Esophagus squamous epithelium (tissue), 4 donors: ENCODE measurements around a stretch of chr1.

DNA sequence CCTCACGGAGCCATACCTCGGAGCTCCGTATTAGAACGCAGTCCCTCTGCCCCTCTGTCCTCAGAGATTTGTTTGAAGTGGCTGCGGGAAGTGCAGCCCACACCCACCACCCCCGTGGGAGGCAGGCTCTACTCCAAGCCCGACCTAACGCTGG, 338 bp upstream of the LPAR3 start:
- PRO-cap = no peak
- RAMPAGE, long total RNA, 4 experiments = no peak in any of the 4 experiments

DNA sequence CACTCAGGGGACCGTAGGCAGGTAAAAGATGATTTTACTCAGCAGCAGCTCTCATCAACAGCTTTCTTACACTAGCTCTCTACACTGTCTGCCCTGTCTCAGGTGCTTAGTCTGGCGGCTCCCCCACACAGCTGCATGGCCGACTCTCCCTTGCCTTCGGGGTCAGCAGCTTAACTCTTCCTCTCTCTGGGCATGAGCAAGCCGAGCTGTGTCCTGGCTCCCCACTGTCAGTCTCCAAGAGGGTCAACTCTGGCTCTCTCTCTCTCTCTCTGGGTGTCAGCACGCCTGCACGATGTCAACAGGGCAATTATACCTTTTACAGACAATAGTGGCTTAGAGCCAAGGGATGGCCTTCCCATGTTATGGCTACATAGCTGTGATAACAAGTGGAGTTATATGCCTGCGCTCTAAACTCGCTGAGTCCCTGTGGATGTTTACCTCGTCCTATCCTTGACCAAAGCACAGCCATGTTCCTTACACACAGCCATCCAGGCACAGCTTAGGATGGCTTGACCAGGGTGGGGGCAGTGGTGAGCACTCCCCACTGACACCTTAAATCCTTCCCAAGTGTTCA, 3.1 kb upstream of the BCL10 start:
- PRO-cap = no peak
- RAMPAGE, long total RNA, 4 experiments = no peak in any of the 4 experiments

DNA sequence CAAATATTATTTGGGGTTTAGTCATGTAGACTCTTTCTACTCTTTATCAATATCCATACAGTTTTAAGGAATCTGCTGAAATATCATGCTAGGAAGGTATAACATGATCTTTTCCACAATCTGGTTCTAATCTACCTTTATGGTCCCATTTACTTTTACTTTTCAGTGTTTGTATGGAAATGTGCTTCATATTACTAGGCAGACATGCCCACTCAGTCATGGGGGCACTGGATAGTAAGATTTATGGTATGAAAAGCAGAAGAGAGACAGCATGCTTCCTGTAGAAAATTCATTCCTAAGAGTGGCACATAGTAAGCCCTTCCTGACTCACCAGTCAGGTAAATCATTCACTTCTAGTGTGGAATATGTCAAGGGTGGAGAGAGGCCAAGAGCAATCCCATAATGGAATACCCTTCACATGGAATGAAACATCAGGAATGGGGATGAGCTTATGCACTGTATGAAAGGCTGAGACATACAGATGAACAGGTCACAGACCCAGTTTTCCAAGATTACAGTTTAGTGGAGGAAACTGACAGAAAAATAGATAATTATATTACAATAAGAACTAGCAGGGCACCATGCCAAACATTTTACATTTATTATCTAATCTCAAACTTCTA, 49.5 kb upstream of the BCL10 start:
- PRO-cap = no peak
- RAMPAGE, long total RNA, 4 experiments = no peak in any of the 4 experiments

GRCh38 chr1:85404238-85404947, 60.6 kb downstream of the DDAH1 start:
- PRO-cap = no peak
- RAMPAGE, long total RNA, 4 experiments = no peak in any of the 4 experiments

DNA sequence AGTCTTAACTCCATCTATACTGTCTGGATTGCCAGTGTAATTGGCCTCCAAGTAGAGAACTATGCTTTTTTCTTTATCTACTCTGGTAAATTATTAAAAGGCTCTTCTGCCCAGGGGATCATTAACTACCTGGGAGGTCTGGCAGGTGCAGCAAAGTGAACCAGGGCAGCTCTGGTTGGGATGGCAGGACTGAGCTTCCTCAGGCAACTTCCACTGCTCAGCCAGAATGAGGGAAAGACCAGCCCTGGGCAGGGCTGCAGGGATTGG, 24.9 kb downstream of the CCN1 start:
- PRO-cap = no peak
- RAMPAGE, long total RNA, 4 experiments = no peak in any of the 4 experiments

- PRO-cap = no peak
- RAMPAGE, long total RNA, 4 experiments = no peak in any of the 4 experiments
These were observed 48.3 kb downstream of the CCN1 start for GRCh38 chr1:85628632-85629542.

DNA sequence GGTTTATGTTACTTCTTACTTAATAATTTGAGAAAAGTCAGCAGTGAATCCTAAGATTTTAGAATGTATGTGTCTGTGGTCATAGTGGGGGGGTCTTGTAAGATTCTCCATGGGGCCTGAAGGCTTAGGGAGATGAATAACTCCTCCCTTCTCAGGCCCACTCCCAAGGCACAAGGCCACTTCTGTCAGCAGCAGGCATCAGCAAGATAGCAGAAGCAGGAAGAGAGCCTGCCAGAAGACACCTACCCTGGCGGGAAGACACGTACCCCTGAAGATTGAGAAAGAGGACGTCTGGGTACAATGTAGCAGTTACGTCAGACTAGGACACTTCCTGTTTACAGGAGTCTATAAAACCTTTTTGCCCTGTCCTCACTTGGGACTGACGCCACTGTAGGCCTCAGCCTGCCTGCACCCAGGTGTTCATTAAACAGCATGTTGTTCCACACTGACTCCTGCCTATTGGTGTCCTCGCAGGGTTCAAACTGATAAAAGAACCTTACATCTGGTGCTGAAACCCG, 56.8 kb downstream of the ODF2L start:
- PRO-cap = no peak
- RAMPAGE, long total RNA, 4 experiments = no peak in any of the 4 experiments

DNA sequence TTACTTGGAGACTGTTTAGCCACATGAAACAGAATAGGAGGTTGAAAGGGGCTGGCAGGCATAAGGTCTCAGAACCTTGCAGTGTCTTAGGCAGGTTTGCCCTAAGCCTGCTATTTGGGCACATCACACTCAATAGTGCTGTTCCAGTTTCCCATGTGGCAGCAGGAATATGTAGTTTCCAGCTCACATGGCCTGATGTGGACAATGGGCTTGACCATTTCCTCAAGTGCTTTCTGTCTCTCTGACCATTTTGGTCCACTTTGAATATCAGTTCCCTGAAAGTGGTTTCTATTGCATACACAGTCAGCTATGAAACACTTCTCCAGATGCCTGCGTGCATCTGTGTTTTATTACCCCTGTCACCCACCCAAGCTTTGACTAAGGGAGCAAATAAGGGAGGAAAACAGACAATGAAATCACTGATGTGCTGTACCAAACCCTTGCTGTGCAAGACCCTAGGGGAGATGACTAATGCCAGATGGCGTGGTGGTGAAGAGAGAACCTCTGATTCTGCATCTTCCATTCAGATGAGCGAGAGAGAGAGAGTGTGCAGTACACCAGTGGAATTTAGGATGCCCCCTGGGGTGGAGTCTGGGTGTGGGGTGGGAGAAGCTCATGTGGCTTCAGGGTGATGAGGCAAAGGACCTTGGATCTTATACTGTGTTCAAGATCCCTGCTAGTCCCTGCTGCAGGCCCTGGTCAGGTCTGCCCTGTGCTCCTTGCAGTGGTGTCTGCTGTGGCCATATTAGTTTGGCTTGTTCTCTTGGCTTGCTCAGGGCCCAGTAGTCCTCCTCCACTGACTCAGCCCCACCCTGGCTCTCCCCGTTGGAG, 18.4 kb downstream of the CLCA1 start:
- PRO-cap = unidirectional peak, plus-strand start at position 526 of the sequence
- RAMPAGE, long total RNA, 4 experiments = no peak in any of the 4 experiments

- PRO-cap = no peak
- RAMPAGE, long total RNA, 4 experiments = no peak in any of the 4 experiments
These were observed 68.9 kb upstream of the SH3GLB1 start for GRCh38 chr1:86635522-86635843.

DNA sequence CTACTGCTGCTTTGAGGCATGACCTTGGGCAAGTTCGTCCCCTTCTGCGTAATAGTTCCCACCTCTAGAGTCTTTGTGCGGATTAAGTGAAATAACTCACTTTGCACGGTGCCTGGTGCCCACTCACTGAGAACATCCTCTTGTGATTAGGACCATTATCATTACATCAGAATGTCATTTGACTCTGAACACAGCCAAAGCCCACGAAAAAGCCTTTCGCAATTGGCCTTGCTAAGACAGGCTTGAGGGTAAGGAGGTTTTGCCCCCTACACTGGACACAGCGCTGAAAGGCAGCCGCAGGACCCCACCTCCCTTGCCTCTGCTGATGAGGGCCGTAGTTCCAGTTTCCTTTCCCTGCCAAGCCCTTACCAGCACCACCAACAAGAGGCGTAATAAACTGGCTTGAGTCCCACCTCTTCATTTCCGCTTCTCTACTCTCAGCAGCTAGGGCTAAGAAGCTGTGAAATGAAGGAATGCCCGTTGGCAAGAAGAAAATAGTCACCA, 52.9 kb downstream of the SH3GLB1 start:
- PRO-cap = no peak
- RAMPAGE, long total RNA, 4 experiments = no peak in any of the 4 experiments

DNA sequence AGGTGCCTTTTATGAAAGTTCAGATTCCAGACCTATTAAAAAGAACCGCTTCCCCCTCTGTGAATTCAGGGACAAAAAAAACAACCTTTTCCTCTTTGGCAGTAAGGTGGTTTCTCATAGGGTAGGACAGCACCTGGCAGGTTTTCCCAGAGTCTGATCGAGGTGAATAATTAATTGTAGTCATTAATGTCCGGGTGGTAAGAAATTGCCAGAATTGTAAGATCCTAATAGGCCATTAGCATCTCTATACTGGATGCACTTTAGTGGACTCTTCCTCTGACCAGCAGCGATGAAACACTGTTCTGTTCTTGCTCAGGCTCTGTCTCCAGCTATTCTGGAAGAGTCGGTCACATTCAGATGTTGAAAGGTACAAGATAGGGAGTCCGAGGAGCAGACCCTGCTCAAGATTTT, 70.4 kb downstream of the SH3GLB1 start:
- PRO-cap = no peak
- RAMPAGE, long total RNA, 4 experiments = no peak in any of the 4 experiments

DNA sequence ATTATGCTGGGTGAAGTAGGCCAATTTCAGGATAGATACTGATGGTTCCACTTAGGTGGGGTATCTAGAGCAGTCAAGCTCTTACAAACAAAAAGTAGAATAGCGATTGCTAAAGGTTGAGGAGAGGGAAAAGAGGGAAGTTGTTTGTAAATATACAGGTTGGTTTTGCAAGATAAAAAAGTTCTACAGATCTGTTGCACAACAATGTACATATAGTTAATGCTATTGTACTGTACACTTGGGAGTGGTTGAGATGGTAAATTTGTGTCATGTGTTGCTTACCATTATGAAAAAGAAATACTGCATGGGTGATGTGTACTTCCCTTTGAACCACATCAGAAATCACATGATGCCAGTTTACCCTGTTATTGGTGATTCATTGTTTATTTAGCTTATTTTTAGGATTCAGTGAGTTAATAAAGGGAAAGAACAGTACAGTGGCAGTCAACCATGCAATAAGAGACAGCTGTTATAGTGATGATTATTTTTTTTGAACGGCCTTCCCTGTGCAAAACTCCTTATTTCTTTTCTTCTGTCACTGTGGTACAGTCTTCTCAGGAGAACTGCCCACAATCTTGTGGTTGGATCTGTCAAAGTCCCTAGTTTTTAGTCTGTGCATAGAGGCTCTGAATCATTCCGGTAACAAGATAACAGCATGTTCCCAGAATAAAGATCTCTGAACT, 84.0 kb downstream of the SH3GLB1 start:
- PRO-cap = bidirectional peak, plus-strand start outside the sequence, minus-strand start at position 577 of the sequence
- RAMPAGE, long total RNA, 4 experiments = no peak in any of the 4 experiments

GRCh38 chr1:86852683-86853034, 61.3 kb downstream of the SELENOF start:
- PRO-cap = no peak
- RAMPAGE, long total RNA, 4 experiments = no peak in any of the 4 experiments

DNA sequence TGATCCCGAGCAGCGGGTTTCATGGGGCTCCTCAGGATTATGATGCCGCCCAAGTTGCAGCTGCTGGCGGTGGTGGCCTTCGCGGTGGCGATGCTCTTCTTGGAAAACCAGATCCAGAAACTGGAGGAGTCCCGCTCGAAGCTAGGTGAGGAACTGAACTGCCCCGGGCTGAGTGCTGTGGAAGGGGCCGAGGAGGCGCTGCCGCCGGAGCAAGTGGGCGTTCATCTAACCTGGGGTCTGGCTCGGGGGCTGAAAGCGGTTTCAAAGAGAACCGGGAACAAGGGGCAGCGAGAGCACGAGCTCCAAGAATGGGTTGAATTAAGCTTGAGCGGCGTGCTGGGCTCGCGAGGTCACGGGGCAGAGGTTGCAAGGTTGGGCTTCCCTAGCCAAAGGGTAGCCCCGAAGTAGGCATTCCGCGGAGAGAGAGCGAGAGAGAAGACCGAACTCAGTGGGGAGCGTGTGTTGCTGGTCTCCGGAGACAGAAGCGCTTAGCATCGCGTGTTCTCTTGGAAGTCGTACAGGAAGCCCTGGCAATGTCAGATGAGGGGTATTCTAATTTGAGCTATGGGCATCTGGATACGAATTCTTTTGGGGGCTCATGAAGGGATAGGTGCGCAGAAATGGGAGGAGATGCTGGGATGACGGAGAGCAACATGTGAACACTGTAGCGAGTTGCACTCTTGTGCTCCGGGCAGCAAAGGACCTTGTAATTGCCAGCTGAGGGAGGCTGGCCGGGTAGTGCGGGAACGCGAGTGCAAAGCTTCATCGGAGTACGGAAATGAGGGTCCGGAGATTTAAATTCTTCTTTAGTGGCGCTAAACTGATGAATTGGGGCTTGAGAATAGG, 804 bp downstream of the HS2ST1 start:
- PRO-cap = bidirectional peak, plus-strand start at position 411 of the sequence, minus-strand start at position 310 of the sequence; unidirectional peak, plus-strand start at position 411 of the sequence; bidirectional peak, plus-strand start at position 709 of the sequence, minus-strand start at position 682 of the sequence
- RAMPAGE, long total RNA, 4 experiments = no peak in any of the 4 experiments

DNA sequence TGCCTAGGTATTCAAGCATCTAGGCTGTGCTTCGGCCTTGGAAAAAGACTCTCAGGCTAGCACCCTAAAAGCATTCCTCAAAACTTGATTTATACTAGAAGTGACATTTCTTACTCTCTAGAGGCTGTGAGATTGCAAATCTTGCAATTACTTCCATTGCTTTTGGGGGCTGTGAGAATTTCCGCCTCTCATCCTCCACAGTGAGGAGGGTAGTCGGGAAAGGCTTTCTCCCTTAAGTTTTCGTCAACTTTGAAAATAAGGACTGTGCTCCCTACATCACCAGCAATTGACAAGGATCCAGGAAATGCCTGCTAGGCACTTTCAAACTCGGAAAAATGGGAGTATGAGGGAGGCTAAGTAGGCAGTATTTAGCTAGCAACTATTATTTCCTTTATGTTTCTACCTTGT, 1.2 kb upstream of the LMO4 start:
- PRO-cap = no peak
- RAMPAGE, long total RNA, 4 experiments = no peak in any of the 4 experiments

GRCh38 chr1:87329576-87329793, 805 bp downstream of the LMO4 start:
- PRO-cap = no peak
- RAMPAGE, long total RNA, 4 experiments = no peak in any of the 4 experiments

DNA sequence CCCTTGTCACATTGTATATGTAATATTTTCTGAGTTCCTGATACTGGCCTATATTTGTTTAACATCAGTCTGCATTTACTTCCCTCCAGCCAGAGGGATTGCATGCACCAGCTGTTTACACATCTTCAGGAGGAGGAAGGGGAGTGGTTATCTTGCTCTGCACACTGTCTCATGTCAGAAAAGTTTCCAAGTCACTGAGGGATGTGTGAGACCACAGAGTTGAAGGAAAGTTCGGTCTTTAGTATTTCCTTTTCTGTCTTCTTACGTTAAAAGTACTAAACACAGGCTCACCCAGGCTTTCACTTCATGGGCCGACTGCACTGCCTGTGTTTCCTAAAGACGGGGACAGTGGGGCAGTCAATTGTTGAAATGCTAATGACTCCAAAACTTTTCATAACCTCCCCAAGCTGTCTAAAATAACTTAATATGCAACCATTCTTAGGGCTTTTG, 574.2 kb downstream of the LMO4 start:
- PRO-cap = no peak
- RAMPAGE, long total RNA, 4 experiments = no peak in any of the 4 experiments

- PRO-cap = unidirectional peak, minus-strand start at chr1:88647301
- RAMPAGE, long total RNA, 4 experiments = no peak in any of the 4 experiments
These were observed 36.9 kb upstream of the PKN2 start for GRCh38 chr1:88647090-88647653.

DNA sequence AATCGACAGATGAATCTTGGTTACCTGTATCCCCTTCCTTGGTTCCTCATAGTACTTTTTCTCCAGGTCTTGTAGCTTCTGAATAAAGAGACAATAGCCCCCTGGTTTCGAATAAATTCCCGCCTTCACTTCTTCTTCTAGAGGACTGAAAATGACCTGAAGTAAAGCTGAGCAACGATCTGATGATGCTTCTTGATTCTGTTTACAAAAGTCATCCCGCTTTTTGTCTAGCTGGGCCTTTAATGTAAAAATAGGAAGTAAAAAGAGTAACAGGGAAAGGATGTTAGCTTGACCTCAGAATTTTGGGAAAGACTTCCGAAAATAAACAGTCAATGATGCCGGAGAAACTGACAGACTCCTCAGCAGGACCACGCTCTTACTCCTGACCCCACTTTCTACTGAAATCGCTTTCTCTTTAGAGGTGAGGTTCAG, 11.8 kb downstream of the GBP3 start:
- PRO-cap = no peak
- RAMPAGE, long total RNA, 4 experiments = no peak in any of the 4 experiments

DNA sequence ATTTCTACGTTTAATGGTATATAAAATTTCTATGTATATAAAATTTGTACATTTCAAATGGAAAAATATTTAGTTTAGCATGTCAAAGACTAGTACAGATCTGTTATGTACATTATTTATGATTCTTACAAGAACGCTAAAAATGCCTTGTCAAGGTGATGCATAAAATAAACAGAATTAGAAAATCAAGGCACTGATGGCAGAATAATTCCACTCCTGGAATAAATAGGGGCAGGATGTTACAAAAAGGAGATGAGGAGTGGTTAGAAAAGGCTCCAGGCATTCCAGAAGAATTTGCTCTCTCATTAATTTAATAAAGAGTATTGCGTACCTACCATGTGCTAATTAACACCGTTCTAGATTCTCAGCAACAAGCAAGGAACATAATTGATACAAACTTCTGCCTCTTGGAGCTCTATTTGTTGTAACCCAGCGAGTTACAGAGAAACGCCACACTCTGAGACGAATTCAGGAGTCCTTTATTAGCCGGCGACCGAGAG, 1.2 kb downstream of the GBP4 start:
- PRO-cap = no peak
- RAMPAGE, long total RNA, 4 experiments = no peak in any of the 4 experiments